ENCODE measurements around the gene ZNF839.

GRCh38 chr14:101875692-101876424 lies 88.5 kb upstream of the DYNC1H1 start:
- PRO-cap: bidirectional peak, plus-strand start at chr14:101875867, minus-strand start at chr14:101875826; unidirectional peak, minus-strand start at chr14:101876247

GRCh38 chr14:101928337-101928980 lies 35.9 kb upstream of the DYNC1H1 start:
- PRO-cap: no peak

GRCh38 chr14:101929504-101929885 lies 34.9 kb upstream of the DYNC1H1 start:
- PRO-cap: no peak

GRCh38 chr14:101953281-101953645 lies 11.1 kb upstream of the DYNC1H1 start:
- PRO-cap: no peak

DNA sequence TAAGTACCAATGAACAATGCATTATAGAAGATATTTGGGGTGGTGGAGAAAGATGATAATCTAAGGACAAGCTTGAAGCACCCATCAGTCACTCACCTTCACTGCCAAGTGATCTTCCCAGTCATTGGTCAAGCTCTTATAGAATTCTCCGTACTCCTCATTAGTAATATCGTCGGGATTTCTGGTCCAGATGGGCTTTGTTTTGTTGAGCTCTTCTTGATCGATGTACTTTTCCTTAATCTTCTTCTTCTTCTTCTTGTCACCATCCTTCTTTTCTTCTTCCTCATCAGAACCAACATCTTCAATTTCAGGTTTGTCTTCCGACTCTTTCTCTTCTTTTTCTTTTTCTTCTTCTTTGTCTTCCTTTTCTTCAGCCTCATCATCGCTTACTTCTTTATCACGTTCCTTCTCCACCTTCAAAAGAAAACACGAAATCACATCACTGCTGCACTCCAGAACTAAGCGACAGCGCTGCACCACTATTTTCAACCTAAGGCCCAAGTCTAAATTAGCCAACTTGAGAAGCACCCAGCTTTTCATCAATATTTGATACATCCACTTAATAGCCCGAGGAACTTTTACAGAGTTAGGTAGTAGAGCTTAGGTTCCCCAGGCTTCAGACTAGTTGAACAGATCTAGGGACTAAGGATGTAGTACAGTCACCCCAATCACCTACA lies 2.1 kb downstream of the HSP90AA1 start:
- PRO-cap: no peak

DNA sequence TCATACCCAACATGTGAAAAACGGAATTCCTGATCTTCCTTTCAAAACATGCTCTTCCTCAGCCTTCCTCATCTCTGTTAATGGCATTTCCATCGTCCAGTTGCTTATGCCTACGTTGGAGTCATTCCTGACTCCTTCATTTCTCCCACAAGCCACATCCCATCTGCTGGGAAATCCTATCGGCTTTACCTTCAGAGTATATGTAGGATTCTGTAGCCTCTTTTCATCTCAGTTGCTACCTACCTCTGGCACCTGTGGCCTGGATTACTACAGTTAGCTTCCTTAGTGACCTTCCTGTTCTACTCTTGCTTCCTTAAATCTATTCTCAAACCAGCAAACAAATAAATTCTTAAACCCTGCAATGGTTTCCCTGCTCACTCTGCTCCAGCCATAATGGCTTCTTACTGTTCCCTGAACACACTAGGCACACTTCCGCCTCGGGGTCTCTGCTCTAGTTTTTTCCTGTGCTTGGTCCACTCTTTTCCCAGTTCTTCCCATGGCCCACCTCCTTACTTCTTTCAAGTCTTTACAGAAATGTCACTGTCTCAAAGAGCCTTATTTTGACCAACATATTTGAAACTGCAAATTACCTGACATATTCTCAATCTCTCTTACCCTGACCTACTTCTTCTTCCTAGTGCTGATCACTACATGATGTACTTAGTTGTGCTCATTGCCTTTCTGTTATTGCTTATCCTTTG lies 8.4 kb upstream of the WDR20 start:
- PRO-cap: no peak

DNA sequence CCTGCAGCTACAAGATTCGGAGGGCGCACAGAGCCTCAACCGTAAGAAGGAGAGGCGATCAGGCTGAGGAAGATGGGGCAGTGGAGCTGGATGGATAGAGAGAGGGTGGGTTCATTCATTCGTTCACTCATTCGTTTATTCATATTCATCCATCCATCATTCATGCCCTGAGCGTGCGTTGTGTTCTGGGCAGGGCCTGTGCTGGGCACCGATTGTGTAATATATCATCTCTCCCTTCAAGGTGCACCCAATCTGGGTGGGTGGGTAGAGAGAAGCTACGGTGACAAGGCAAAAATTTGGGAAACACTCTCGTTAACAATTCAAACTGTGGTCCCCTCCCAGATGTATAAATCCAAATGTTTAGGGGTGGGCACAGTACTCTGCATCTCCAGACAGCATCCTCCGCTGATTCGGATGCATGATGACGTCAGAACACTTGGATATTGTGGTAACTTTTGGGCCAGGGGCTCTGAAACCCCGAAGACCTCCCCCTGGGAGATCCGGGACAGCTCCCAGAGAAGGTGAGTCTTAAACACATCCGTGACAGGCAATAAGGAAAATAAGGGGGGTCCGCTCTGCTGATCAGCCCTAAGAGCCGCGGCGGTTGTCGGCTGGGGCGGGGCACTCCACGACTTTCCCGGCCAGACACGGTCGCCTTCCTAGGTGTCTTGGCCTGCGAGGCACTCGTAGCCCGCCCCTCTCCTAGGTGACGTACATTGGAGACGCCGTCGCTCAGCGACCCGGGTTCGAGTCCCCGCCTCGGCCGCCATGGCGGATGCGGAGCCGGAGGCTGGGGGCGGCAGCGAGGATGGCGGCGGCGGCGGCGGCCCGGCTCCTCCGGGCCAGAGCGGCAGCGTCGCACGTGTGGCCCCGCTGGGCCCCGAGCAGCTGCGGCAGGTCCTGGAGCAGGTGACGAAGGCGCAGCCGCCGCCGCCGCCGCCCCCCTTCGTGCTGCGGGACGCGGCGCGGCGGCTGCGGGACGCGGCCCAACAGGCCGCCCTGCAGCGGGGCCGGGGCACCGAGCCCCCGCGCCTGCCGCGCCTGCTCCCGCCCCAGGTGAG lies at the start of gene ZNF839:
TSS of gene ZNF839 (plus strand) at position 749 of the 1,061 bp plus-strand sequence.
- PRO-cap: bidirectional peak, plus-strand start at position 749 of the sequence, minus-strand start at position 661 of the sequence

GRCh38 chr14:102362005-102362456 lies 659 bp downstream of the CINP start:
- PRO-cap: no peak

DNA sequence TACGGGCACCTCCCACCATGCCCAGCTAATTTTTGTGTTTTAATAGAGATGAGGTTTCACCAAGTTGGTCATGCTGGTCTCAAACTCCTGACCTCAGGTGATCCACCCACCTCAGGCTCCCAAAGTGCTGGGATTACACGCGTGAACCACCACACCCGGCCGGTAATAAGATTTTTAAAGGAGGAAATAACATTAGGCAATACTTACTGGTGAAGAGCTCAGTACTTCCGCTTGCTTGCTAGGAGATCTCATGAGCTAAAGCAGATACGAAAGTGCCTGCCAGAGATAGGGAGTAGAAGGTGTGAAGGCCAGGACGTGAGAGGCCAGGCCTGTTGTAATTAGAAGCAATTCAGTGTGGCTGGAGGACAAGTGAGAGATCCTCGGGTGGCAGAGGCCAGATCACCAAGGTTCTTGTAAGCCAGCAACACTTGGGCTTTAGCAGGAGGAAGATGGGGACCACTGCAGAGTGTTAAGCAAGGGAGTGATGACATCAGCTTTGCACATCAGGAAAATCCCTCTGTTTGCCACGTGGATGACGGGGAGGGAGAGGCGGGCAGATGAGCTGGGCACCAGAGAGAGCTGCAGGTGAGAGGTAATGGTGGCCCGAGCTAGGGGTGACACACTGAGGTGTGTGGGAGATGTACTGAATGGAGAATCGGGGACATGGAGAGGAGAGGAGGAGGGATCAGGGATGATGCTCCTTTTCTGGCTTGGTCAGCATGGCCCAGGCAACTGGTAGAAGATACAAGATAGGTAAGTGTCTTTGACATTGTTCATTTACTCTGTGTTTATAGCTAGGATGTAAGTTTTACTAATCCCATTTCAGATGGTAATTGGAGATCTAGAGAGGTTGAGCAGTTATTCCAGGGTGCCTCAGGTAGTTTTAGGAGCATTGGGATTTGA lies 7.7 kb downstream of the TECPR2 start:
- PRO-cap: no peak

DNA sequence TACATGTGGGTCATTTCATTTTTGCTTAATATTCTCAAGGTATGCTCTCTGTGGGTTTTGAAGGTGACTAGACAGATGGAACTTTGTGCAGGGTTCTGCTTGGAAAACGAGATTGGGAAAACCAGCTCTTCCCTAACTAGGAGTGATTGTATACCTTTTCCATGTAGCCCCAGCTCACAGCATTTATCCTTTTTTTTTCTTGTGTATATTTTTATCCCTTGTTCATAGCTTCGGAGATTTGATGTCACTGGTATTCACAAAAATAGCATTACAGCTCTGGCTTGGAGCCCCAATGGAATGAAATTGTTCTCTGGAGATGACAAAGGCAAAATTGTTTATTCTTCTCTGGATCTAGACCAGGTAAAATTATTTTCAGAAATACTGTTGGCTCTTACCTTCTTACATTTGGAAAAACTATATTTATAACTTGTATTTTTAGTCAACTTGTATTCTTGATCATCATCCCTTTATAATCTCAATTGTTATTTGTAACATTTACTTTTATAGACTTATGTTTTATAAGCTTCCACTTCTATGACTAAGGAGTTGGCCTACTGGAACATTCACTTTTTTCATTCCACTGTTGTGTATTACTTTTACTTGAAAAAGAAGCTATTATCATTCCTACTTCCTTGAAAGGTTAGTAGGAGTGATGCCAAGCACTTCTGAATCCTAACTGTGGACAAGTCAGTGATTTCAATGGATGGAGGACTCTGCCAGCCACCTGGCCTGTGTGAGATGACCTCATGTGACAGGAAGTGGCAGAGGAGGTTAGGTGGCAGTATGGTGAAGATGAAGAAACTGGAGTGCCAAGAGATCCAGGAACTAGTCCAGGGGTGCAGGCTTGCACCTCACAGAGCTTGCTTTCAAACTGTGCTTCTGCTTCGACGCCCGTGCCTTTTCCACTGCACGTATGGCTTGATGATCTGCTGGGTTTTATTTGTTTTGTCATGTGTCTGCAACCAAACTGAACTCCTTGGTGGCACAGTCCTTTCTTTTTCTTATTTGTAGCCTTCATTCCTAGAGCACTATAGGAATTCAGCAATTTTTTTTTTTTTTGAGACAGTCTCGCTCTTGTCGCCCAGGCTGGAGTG lies 45.9 kb downstream of the TECPR2 start:
- PRO-cap: no peak

DNA sequence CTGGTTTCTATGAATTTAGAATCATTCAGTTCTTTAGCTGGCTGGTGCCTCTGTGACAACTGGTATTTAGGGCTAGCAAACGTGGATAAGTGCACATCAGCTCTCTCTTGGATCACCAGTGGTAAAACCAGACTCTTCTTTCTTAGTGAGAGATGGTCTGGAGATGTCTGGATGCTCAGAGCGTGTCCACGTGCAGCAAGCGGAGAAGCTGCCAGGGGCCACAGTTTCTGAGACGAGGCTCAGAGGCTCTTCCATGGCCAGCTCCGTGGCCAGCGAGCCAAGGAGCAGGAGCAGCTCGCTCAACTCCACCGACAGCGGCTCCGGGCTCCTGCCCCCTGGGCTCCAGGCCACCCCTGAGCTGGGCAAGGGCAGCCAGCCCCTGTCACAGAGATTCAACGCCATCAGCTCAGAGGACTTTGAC lies 68.9 kb downstream of the TECPR2 start:
- PRO-cap: no peak

- PRO-cap: no peak
Measured at GRCh38 chr14:102499107-102500070, 10.2 kb downstream of the ANKRD9 start.

DNA sequence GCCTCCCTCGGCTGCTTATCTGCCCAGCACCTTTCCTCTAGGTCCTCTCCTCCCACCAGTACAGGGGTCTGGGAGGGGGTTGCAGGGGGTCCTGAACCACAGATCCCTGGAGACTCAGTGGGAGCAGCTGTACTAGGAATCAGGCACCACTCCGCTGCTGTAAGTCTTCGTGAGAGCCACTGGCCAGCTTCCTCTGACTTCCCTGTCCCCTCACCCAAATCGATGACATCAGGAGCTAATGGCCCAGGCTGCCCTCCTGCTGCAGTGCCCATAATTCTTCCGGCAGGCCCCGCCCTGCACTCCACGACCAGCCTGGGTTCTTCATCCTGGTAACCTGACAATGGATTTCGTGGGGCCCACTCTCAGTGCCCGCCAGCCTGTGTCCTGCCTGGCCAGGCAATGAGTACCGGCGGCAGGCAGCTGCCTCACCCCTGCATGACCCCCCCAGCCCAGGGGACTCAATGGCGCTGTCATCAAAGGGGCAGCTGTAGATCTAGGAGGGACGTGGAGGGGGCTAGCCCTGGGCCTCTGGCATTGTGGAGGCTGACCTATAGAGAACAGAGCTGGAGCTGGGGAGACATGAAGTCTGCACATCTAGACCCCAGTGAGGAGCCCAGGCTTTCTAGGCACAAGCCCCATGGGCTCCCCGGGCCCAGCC lies 4.9 kb downstream of the ANKRD9 start:
- PRO-cap: no peak

DNA sequence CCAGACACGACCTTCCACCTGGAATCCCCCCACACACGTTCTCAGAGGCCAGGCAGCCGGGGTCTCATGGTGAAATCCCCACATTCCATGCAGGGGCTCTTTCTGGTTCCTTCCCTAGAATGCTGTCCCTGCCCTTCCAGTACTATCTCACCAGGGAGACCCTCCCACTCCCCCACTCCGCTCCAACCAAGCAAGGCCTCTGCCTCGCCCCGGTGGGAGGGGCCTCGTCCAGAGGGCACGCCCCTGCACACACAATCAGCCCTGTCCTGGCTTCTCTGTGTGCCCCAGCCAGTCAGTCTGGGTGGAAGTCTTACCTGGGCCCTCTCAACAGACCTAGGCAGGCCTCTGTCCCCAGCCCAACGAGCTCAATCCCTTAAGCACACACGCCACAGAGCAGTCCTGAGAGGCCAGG lies 1.2 kb upstream of the ANKRD9 start:
- PRO-cap: no peak

DNA sequence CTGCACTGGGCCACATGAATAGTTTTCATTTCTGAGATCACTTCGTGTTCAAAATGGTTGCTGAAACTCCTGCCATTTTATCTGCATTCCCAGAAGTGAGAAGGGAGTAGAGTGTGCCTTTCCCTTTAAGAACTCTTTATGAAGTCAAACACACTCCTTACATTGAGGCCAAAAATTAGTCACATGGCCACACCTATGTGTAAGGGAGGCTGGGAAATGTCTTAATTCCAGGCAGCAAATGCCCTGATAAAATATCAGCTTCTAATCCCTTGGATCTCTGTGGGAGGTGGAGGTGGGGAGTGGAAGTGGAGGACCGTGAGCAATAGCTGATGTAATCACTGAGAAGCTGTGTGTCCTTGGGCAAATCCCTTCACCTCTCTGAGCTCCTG lies 22.6 kb upstream of the ANKRD9 start:
- PRO-cap: no peak

DNA sequence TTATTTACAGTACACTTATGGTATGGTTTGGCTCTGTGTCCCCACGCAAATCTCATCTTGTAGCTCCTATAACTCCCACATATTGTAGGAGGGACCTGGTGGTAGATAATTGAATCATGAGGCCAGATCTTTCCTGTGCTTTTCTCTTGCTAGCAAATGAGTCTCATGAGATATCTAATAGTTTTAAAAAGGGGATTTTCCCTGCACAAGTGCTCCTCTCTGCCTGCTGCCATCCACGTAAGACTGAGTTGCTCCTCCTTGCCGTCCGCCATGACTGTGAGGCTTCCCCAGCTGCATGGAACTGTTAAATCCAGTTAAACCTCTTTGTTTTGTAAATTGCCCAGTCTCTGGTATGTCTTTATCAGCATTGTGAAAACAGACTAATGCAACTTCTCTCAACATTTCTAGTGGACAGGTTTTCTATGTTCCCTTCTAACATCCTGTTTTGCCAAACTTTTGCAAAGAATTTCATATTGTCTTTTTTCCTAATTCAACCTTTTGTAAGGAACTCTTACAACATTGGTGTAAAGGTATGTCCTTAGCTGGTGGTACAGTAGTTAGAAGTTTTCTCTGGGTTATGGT lies 70.6 kb downstream of the RCOR1 start:
- PRO-cap: no peak

- PRO-cap: no peak
Measured at GRCh38 chr14:102778771-102778988, 1.4 kb downstream of the TRAF3 start.

GRCh38 chr14:102805290-102806135 lies 28.3 kb downstream of the TRAF3 start:
- PRO-cap: no peak

GRCh38 chr14:102871552-102872503 lies 50.6 kb upstream of the AMN start:
- PRO-cap: no peak

DNA sequence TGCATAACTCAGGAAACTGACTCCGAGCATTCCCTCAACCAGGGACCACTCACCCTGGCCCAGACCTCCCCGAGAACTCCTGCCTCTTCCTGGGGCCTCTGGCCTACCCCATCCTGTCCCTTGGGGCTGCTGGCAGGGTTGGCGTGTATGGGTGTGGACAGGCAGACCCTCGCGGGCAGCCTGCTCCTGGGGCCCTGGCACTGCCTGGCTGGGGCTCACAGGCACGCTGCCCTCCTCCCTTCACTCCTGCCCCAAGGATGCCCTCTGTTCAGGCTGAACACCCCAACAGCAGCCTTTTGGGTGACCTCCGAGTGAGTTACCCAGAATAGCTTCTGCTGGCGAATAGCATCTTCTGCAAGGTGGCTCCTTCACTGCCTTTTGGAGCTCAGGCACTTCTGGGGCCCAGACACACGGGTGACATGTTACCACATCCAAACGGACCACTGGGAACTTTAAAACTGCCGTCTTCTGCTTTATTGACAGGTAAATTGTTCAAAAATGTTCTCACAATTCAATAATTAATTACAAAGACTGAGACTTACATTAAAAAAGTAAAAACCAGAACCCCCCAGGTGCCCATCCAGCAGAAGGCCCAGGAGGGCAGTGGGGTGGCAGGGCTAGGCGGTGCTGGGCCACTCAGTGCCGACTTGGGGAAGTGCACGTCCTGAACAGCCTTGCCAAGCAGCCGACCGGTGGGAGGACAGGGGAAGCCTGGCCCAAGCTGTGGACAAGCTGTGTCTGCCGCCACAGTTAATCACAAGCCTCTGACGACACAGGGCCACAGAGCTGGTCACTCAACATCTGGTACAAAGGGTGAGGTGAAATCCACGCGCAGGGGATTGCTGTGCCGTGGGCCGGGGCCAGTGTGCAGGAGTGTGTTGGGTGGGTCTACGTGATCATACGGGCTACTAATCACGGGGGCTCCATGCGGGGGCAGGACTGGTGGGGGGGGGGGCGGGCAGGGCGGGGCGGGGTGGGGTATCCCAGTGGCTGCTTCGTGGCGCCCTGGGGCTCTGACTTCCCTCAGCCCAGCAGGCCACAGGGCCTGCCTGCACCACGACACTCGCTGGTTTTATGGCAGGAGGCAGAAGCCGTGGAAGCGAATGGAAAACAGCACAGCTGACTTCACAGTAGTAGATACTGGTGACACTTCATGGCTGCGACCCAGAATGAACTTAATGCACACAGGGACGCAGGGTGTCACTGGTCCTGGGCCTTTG lies 9.9 kb downstream of the AMN start:
- PRO-cap: no peak